Colonic mucosa (tissue), 1 donor: ENCODE measurements around a stretch of chr3.

- PRO-cap, result no peak
These were observed 63.8 kb downstream of the LPP start for GRCh38 chr3:188217607-188218400.

GRCh38 chr3:188235809-188236298 lies 81.9 kb downstream of the LPP start:
- PRO-cap, result no peak

DNA sequence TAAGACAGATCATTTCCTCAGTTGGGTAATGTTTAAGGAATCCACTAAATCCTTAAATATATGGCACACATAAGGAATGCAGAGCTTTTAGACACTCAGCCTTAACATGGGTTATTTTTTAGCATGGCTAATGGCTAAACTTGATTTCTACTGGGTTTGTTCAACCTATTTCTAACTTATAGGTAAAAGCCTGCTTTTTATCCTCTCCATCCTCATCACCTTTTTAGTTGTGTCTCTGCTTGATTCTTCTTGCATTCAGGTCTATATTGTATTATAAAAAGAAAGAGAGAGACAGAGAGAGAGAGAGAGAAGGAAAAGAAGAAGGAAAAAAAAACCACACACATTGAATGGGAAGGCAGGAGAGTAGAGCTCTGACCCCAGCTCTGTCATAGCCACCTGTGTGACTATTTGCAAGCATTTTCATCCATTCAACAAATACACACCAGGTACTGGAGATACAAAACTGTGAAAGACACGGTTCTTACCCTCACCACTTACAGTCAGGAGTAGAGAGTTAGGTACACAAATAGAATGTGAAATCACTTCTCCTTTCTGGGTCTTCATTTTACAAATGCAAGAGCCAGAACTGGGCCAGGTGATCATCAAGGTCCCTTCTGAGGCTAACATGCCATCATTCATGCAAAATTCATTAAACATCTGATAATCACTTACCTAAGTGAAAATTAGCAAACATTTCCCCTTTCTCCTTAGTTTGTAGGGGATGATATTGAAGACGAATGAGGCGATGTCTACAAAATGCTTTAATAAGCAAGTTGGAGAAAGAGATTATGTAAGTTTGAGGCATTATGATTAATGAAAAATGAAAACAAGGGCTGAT lies 88.4 kb downstream of the LPP start:
- PRO-cap, result no peak

GRCh38 chr3:188365941-188366376 lies 212.0 kb downstream of the LPP start:
- PRO-cap, result no peak

DNA sequence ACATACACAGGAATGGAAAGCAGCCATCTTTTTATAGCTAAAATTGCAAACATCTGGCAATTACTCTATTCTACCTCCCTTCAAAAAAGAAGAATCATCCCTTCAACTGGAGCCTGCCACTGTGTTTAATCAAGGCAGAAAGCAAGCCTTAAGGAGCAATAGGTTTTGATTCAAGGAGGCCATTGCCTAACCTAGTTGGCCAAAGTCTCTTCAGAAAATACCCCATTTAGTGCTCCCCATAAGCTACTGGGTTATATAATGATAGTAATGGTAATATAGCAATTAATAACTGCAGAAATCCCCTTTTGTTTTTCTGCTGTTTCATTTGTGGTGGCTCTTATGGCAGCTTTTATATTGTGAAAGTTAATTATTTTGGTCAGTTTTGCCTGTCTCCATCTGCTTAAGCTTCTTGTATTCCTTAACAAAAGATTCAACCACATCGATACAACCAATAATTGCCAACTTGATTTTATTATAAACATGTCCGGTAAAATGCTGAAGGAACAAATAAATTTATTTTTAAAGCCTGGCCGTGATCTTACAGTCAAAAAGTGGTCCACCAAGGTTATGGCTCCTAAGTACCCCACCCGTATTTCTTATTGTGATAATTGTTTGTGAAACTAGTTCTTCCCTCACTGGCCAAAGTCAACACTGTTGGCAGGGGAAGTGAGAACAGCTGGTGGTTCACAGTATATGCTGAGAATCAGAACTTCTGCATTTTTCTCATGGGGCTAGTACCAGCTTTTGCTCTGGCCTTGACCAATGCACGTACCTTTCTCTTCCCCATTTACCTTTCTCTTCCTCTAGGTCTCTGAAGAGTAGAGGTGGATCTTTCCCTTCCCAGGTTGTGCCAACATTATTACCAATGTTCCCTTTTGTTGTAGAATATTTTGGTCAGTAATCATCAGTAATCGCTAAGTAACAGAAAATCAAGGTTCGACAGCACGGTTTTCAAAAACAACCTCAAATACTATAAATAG lies 267.7 kb downstream of the LPP start:
- PRO-cap, result no peak

GRCh38 chr3:188454320-188454938 lies 300.5 kb downstream of the LPP start:
- PRO-cap, result no peak

- PRO-cap, result no peak
These were observed 414.8 kb downstream of the LPP start for GRCh38 chr3:188568750-188569220.

DNA sequence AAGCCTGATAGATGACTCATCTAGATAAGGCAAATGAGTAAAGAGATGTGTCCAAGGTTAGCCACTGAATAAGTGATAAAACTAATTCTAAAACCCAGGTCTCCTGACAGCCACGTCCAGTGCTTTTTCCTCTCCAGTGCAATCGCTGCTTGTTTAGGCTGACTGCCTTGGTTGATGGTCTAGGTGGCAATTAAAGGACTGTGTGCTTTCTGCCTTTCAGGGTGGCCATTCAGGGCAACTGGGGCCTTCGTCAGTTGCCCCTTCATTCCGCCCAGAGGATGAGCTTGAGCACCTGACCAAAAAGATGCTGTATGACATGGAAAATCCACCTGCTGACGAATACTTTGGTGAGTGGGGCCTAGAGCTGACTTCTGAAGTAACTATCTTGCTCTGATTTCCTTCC lies 463.7 kb upstream of the TPRG1 start:
- PRO-cap, result no peak

DNA sequence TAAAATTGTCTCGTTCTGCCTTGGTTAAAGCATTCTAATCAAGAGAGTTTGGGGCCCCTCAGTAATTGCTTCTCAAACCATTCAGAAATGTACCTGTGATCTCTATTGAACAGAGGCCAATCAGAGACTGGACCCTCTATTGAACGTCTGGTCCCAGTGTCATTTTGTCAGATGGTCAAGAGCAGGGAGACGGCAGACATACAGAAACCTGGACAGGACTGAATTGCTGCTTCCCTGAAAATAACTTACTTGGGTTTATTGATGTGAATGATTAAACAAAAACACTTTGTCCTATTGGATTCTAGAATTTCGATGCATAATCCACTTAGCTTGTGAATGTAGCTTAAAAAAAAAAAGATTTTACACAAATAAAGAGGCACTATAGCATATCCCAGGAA lies 448.4 kb upstream of the TPRG1 start:
- PRO-cap, result no peak

DNA sequence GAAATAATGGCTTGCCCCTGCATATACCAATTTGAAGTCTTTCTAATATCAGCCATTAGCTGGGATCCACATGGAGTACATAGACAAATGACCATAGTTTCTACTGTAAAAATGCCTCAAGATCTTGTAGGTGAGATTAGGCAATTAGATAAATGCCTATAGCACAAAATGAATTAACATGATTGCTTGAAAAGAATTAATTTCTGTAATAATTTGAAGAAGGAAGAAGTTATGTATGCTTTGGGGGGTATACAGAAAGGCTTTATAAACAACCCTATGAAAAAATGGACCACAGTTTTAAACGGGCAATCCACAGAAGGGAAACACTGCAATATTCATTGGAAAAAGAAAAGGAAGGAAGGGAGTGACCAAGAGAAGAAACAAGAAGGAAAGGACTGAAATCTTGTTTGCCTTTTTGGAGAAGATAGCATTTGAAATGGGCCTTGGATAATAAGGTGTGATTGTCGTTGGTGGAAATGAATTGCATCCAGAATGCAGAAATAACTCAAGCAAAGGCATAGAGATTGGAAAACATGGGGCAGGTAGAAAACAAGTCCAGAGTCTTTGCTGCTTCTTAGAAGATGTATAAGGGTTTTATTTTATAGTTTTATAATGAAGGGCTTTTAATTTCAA lies 432.7 kb upstream of the TPRG1 start:
- PRO-cap, result no peak

GRCh38 chr3:188780146-188781252 lies 391.3 kb upstream of the TPRG1 start:
- PRO-cap, result unidirectional peak, plus-strand start at chr3:188780998

- PRO-cap, result no peak
These were observed 296.9 kb upstream of the TPRG1 start for GRCh38 chr3:188874714-188875514.

GRCh38 chr3:188888821-188889686 lies 282.7 kb upstream of the TPRG1 start:
- PRO-cap, result no peak

DNA sequence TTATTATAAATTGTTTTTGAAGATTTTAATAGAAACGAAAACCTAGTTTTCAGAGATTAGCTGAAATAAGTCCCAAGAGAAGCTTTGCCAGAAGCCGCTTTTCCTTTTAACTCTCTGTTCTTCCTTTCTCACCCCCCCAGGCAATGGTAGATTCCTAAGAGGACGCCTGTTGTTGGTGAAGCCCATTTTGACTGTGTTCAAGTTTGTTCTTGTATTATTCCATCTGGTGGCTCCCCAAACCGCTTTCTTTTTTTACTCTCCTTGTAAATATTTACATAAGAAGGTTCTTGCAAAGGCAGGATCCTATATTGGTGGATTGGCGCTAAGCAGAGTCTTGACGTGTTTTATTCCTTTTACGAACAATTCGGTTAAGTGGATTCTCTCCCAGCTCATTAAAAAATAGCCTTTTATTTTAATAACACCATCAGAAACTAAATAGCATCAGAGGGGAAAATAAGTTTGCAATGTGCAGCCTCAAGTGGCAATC lies 195.8 kb upstream of the TPRG1 start:
- PRO-cap, result no peak

GRCh38 chr3:189324504-189325307 lies 152.9 kb downstream of the TPRG1 start:
- PRO-cap, result bidirectional peak, plus-strand start at chr3:189325050, minus-strand start at chr3:189324926

GRCh38 chr3:189596317-189596972 lies 34.7 kb upstream of the TP63 start:
- PRO-cap, result no peak

DNA sequence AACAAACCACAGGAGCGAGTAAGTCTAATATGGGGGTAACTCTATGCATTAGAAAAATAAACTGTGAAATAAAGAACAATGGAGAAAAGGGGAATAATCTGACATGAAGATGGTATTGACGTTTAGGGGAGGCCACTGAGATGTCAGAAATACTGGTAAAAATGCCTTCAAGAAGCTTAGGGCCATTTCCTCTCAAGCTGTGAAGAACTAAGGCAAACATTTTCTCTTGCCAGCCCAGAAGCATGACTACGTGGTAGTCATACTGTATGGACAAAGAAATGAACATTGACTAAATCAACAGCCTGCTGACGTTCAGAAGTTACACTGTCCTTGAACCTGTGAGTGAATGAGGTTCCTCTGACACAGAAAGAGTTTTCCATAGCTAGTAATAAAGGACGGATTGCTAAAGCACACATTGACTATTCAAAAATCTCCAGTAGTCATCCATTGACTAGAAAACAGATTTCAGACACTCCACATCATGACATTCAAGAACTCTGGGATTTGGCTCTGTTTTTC lies 121.0 kb downstream of the P3H2 start:
- PRO-cap, result no peak

GRCh38 chr3:190076819-190077784 lies 43.6 kb downstream of the P3H2 start:
- PRO-cap, result no peak

DNA sequence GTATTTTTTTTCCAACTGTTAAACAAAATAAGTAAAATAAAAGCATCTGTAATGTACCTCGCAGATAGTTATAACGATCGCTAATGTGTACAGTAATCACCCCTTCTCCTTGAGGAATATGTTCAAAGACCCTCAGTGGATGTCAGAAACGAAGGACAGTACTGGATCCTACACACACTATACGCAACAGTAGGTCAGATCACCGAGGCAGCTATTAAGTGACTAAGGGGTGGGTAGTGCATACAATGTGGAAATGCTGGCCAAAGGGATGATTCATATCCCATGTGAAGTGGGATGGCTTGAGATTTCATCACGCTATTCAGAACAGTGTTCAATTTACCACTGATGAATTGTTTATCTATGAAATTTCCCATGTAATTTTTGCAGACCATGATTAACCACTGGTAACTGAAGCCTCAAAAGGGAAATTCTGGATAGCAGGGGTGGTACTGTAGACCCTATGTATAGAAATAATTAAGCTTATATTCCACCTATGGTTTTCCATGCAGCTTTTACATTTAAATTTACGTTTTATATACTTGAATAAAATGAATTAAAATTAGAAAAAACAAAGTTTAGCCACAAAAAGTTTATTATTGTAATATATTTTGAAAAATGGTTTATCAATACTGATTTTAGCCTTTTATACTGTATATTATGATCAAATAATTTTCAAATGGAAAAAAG lies 1.5 kb upstream of the CLDN16 start:
- PRO-cap, result no peak

GRCh38 chr3:190591098-190591507 lies 77.2 kb downstream of the IL1RAP start:
- PRO-cap, result no peak